ENCODE measurements around a stretch of chr5.

DNA sequence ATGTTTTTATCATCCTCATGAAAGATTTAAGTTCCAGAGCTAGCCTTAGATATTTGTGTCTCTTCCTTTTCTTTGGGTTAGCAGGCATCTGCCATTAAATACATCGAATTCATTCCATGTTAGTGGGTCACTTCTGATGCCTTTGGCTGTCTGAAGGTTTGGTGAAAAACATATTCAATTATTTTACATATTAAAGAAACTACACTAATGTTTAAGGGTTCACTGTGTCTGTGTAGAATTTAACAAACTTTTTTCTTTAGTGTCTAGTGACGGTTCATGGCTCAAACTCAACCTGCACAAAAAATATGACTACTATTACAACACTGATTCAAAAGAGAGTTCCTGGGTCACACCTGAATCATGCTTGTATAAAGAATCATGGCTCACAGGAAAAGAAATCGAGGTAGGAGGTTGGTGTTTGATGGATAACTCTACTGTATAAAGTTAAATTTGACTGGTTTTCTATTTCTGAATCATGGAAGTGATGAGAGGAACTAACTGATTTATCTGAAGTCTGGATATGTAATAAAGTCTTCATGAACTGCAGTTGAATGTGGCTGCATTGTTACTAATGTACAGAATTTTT is 13.7 kb upstream of the F2RL2 start:
- CAGE, long polyA plus RNA, result no peak
- RRBS, result no CpG with 5 or more reads among the region's 3 CpGs

DNA sequence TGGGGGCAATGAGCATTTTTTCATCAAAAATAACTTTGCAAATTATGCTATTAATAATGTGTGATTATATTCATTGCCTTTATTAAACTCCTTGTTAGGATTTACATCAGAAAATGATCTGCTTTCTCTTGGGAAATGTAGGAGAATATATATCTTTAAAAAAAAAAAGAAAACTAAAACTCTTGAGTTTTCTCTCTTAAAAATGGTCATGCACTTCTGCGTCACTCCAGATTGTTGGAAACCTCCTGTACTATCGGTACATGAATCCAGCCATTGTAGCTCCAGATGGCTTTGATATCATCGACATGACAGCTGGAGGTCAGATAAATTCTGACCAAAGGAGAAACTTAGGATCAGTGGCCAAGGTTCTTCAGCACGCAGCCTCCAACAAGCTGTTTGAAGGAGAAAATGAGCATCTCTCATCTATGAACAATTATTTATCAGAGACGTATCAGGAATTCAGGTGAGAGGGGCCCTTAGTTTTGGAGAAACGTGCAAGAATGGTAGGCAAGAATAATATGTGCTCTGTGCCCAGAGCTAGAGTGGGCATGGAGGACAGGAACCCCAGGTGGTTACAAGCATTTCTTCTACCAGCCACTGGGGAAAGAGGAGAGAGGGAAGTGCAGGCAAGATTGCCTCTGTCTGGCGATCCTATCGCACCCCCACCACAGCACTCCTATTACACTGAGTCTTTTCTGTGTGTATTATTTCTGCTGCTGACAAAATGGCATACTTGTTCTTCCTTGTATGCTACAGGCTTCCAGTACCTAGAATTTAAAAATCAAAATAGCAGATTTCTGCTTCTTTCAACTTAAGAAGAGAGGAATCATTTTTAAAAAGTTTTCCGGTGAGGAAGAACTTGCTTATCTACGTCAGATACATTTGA is 41.4 kb upstream of the F2R start:
- CAGE, long polyA plus RNA, result no peak
- RRBS, result no CpG with 5 or more reads among the region's 10 CpGs

- CAGE, long polyA plus RNA, result no peak
- RRBS, result no CpG with 5 or more reads among the region's 13 CpGs
Observed at GRCh38 chr5:76804206-76804889, 14.5 kb upstream of the F2RL1 start.

DNA sequence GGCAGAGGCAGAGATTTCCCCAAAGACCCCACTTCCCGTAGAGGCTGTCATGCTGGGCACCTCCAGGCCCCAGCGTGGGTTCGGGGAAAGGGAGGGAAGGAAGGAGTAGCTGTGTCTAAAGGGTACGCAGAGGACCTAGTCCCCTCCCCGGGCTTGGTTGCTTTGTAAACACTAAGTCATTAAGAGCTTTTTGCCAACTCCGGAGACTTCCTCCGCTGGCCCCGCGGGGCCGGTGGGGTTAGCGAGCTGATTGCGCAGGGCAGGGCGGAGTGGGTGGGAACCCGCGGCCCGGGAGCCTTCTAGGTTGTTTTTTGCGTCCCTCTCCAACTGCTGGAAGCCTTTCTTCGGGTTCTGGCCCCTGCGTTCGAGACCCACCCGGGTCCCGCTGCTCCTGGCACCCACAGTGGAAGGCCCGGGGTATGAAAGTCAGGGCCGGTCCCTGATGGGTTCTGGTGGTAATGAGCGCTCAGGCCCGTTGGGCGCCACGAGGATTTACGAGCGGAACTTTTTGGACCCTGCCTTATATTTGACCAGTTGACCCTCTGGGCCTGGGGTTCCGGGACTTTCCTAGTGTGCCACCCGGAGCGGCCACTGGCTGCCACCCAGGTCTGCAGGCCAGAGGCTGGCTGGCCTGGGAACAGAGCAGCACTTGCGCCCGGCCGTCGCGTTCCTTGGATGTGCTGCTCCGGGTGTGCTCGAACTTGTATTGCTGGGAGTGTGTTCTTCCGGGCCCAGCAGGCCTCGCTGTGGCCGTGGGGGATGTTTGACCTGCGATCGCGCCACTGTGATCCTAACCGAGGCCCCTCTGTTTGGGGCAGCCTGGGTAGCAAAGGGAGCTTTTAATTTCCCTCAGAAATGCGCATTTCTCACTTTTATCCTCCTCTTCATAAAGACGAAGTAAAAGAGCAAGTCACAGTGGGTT is 917 bp downstream of the F2RL1 start:
- CAGE, long polyA plus RNA, result no peak
- RRBS, result 14% methylated on average over 21 of the region's 49 CpGs

DNA sequence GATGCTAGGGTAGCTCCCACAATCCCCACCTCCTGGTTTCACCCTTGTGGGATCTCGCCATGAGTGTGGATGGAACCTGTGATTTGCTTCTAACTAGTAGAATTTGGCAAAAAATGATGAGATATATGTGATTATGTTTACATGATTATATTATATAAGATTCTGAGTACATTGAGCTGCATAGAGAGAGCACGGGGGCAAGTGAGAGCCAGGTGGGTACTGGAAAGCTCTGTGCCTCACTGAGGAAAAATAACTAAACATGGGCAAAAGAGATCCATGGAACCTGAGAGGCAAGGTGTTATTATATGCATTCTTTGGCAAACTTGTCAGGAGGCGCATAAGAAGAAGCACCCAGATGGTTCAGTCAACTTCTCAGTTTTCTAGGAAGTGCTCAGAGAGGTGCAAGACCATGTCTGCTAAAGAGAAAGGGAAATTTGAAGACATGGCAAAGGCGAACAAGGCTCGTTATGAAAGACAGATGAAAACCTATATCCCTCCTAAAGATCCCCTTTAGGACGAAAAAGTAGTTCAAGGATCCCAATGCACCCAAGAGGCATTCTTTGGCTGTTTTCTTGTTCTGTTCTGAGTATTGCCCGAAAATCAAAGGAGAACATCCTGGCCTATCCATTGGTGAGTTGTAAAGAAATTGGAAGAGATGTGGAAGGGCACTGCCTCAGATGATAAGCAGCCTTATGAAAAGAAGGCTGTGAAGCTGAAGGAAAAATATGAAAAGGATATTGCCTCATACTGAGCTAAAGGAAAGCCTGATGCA is 59.4 kb upstream of the ZBED3 start:
- CAGE, long polyA plus RNA, result no peak
- RRBS, result no CpG with 5 or more reads among the region's 7 CpGs

GRCh38 chr5:77235783-77236548 is 25.5 kb downstream of the PDE8B start:
- CAGE, long polyA plus RNA, result no peak
- RRBS, result no CpG with 5 or more reads among the region's 3 CpGs

GRCh38 chr5:77844060-77844380 is 67.9 kb upstream of the TBCA start:
- CAGE, long polyA plus RNA, result no peak
- RRBS, result 20% methylated on average over 1 of the region's 15 CpGs

DNA sequence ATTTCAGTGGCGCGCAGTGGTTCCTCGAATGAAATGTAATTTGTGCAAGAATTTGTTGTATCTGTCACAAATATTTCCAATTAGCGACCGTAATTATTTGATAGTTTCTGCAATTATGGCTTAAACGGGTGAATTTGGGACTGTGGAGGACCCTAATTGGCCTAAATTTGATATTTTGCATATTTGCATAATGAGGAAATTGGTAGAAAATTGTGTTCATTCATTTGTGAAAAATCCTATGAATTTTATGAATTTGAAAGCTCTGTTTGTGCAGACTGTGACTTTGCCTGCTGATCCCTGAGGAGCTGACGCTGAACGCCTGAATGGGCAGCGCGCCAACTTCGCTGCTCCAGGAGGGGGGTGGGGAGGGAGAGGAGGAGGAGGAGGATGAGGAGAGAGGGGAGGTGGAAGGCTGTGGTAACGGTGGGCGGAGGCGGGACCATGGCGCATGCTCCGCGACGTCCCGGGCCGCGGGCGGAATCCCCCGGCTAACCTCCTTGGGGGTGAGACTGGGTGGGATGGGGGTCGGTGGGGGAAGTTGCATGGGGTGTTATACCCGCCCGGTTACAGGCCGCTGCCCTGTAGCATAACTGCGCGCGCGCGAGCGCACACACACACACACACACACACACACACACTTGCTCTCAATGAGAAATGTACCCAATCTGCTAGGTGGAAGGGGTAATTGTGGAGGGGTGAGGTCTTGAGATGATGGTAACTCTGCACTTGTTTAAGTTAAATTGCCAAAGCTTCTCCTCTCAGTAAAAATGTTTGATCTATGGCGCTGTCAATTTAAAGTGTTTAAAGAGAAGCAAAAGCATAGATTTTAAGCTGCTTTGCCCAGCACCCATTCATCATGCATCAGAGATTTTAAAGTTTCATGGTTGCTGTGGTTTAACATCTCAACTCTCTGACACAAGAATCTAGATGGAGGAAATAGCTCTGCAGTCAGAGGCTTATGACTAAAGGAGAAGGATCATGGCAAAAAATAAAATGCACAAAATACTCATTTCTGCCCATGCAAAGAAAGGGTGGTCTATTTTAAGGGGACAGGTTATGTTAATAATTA is 76.5 kb upstream of the TBCA start:
- CAGE, long polyA plus RNA, result no peak
- RRBS, result 3% methylated on average over 3 of the region's 34 CpGs

DNA sequence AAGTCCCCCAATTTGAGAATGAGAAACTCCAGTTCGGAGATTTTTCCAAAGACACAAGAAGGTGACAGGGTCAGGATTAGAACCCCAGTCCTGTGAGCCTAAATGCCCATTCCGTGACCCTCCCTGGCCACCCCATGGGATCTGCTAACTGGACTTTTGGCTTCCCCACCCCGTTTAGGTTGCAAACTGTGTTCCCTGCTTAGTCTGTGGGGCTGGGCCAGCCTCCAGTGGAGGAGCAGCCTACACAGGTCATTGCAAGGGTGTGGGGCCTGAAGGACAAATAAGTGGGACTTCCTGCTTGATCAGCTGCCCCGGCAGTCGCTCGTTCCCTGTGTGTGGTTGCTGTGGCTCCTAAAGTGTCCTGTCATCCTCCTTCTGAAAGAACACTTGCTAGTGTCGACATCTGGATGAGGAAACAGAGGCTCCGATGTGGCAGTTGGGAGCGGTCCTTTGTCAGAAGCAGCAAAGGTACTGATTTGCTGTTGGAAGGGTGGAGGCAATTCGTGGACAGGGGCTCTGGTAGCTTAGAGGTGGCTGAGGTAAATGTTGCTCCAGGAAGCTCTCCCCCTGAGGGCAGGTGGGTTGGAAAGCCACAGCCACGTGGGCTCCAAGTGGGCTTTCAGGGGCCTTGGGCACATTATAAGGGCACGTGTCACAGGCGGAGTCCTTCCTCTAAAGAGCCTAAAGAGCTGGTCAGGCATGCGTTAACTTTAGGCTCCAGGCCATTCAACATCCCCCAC is 88.9 kb upstream of the TBCA start:
- CAGE, long polyA plus RNA, result no peak
- RRBS, result no CpG with 5 or more reads among the region's 14 CpGs

DNA sequence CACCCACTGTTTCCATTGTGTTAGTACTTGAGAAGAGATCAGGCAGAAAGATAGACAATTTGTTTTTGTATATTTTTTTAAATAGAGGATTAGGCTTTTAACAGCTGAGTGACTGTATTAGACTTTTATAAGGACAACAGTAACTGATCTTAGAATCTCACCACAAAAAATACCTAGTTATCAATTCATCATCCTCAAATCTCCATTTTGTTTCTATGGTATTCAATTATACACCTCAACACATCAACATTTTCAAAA is 191.0 kb downstream of the AP3B1 start:
- CAGE, long polyA plus RNA, result no peak

- CAGE, long polyA plus RNA, result no peak
- RRBS, result no CpG with 5 or more reads among the region's 4 CpGs
Observed at GRCh38 chr5:78215929-78216401, 78.5 kb downstream of the AP3B1 start.

DNA sequence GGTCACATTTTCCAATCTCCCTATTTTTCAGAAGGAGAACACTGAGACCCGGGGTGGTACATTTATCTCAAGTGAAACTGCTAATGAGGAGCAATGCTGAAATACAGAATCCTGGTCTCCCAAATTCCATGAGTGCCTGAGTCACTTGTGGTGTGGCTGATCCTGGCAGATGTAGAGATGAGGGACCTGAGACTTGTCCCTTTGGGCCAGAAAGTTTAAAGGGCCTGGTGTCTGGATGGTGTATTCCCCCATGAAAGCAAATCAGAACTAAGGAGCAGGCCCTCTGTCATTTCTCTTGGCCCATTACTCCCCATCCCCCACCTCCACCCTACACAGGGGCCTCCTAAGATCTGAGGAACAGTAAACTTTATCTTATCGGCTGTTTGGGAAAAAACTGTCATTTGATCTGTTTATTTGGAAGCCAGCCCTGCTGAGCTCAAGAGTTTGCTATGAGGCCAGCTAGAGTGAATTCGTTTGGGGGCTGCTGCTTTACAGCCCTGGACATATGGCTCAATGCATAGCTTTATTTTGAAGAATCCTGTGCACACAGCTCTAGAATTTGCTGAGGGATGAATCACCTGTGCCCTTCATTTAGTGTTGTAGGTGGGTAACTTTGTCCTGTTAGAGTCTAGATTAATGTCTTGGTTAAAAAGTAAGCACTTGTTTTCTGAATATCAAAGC is 140.2 kb downstream of the LHFPL2 start:
- CAGE, long polyA plus RNA, result no peak
- RRBS, result no CpG with 5 or more reads among the region's 3 CpGs

DNA sequence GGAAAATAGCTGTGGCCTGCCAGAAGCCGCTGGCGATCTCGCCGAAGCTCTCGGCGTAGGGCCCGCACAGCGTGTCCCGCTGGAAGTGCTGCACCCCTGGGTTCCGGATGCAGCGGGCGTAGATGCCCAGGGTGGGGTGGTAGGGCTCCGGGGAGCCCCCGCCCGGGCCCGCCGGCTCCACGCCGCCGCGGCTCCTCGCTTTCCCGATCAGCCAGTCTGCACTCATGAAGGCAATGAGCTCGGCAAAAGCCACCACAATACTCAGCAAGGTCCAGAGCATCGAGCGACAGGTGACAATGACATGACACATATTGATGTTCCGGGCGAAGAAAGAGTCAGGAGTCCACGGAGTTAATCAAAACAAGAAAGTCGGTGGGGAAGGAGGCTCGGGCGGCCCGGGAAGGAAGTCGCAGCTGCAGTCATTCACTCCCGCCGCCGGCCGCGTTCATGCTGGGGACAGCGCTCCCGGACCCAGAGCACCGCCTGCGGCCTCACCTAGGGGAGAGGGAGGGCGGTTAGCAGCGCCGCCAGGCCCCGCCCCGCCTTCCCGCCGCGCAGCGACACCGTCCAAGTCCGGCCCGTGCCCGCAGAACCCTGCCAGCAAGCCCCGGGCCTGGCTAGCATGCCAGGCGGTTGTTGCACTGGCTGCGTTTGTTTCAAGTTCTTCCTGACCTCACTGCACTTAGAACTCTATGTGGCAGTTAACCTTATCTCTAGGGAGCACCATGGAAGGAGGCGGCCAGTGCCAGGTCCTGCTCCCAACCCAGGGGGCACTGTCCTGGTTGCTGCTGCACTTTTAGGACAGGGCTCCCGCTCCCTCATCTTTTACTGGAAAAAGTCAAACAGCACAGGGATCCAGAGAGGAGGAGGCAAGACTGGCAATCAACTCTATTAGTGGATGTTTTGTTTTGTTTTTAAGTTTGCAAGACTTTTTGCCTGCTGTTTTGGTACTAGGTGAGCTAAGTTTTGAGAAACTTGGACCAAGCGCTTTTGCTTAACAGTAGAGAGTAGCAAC is 138.4 kb downstream of the LHFPL2 start:
- CAGE, long polyA plus RNA, result no peak
- RRBS, result 29% methylated on average over 23 of the region's 62 CpGs

DNA sequence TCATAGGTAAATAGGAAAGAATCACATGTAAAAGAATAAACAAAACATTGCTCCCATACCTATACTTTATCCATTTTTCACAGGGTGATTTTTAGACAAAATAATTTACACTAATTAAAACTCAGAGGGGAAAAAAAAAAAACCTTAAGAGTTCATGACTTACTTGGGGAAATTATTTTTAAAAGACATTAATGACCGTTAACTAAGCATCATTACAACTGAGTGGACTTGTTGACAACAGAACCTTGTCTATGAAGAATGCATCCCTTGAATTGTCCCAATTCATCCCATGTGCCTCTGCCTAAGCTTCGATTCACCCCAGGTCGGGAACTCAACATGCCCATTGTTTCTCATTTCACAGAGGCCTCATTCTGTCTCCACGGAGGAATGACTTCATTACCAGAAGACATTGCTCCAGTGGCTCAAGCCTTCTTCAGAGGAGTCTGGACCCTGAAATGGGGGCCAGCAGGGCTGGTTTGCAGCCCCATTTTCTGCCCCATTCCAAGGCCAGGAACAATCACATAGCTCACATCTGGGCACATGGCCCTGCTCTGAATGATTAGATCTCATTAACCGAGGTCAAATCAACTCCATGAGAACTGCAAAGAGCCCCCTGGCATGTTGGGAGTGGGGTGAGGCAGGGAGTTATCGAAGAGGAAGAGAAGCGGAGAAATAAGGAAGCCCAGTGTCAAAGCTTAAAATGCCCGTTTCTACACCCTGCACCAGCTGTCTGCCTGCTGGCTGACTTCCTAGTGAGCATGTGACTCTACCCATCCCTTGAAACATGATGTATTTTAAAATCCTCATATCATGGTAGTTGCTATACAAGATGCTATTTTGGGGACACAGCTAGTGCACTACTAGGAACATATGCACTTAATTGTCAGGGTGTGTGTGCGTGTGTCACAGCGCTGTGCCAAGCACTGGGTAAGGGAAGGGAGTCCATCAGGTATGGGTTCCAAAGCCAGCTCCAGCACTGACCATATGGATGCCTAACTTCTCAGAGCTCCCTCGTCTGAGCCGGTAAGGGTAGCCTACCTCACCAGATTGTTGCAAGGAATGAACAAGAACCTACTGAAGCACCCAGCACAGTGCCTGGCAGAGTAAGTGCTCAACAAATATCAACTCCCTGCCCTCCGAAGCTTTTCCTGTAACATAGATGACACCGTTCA is 137.2 kb downstream of the LHFPL2 start:
- CAGE, long polyA plus RNA, result no peak
- RRBS, result no CpG with 5 or more reads among the region's 14 CpGs

DNA sequence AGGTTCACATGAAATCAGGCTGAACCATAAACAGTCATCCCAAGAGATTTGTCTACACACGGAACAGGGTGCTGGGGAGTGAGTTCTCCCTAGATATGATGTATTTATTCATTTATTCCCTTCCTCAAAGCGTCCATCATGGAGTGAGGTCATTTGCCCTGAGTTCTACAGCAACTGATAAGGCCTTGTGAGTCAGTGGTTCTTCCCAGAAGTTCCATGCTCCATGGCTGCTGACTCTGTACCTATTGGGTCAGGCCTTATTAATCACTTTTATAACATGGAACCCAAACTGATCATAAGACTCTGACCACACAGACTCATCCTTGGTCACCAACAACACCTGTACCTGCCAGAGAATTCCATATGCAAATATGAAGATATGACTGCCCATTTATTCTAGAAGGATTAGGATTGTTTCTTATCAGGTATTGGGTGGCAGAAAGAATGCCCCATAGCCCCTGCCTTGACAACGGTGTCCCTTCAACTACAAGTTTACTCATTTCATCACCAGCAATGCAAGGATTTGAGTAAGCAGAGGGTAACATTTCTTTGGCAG is 118.1 kb downstream of the LHFPL2 start:
- CAGE, long polyA plus RNA, result no peak
- RRBS, result no CpG with 5 or more reads among the region's 3 CpGs

DNA sequence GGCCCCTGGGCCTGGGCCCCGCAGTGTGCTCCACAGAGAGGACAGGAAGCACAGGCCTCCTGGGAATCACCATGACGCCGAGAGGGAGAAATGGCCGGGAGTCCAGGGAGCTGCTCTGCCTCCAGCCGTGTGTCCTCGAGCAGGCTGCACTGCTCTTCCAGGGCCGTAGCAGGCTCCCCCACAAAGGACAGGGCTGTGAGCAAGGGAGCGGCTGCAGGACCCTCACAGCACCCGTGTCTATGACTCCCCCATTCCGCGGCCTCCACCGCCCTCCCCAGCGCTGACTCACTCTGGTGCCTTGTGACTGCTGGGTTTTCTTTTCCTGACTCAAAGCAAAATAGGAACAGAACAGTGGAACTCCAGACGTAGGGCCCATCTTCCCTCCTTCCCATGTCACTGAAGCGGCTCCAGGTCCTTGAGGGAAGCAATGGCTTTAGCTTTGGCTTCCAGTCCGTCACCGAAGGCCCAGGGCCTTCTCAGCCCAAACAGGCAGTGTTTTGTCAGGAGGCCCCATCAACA is 114.3 kb downstream of the LHFPL2 start:
- CAGE, long polyA plus RNA, result no peak
- RRBS, result no CpG with 5 or more reads among the region's 17 CpGs

- CAGE, long polyA plus RNA, result no peak
- RRBS, result no CpG with 5 or more reads among the region's 6 CpGs
Observed at GRCh38 chr5:78720433-78720982, 71.9 kb upstream of the LHFPL2 start.

DNA sequence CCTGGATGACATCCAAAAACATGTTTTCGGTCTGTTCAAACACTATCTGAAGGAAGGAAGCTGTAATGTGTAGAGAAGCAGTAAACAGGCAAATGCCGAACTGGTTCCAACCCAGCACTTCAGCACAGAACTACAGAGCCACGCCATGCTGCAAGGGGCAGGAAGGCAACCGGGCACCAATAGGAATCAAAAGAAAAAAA is 12.2 kb downstream of the ARSB start:
- CAGE, long polyA plus RNA, result no peak
- RRBS, result no CpG with 5 or more reads among the region's 4 CpGs

- CAGE, long polyA plus RNA, result no peak
Observed at GRCh38 chr5:79548071-79548409, 34.1 kb upstream of the HOMER1 start.

GRCh38 chr5:79622477-79623455 is 10.5 kb downstream of the TENT2 start:
- CAGE, long polyA plus RNA, result no peak
- RRBS, result no CpG with 5 or more reads among the region's 8 CpGs

Data from osteoblast (primary cell).